ENCODE measurements around a stretch of chr4.

GRCh38 chr4:138940180-138940427 is 75.5 kb upstream of the NOCT start:
- PRO-cap = no peak

DNA sequence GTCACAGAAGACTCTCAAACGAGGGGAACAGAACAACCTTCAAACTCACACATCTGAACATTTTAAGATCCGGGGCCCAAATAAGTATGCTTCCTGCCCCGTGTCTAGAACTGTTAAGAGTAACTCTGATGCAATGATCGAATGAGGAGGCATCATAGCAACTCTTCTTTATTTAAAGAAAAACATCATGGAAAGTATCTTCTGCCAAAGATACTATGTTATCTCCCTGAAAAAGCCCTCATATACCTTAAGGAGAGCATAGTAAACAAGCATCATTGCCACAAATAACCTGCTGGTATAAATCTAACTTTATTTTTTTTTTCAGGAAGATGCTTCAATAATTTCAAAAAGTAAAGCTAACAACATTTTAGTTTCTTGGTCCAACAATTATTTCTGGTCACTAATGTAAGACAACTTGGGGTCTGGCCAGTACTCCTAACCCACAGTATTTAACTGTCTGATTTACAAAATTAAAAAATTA is 68.2 kb downstream of the ELF2 start:
- PRO-cap = no peak

GRCh38 chr4:139159353-139159991 is 17.5 kb downstream of the ELF2 start:
- PRO-cap = no peak

DNA sequence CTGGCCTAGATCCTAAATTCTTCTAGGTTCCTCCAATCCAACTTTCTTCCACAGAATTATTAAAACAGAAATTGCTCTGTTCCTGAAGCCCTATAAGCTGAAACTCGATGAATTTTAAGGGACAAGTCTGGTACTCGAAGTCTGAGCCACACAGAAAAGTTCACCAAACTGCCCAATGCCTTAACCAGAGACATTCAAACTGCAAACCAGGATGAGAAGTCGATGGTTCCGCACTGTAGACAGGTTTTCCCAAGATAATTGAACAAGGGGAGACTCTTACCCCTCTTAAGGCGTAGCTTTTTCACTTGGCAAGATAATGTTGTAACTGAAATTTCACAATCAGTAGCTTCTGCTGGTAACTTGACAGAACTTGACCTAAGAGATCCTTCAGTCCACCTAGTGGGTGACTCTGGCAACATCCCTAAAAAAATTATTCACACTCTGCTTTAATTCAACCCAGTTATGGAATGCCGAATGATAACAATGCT is 9.4 kb downstream of the ELF2 start:
- PRO-cap = no peak

- PRO-cap = no peak
Observed at GRCh38 chr4:139359563-139360079, 57.3 kb upstream of the NDUFC1 start.

- PRO-cap = no peak
Observed at GRCh38 chr4:139436204-139436696, 17.7 kb upstream of the RAB33B start.

DNA sequence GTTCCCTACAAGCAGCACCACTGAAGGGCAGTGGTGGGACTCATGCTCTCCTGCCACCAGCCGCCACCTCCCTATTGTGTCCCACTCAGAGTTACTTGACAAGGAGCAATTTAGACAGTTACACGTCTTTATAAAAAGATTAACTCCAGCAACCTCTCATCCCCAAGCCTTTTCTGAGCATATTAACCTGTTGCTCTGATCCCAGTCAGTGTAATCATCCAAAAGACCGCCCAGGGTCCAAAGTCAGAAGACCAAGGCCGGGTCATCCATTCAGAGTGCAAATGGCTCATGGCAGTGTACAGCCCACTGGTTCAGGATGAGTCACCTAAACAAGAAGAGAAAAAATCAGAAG is 23.7 kb downstream of the MGST2 start:
- PRO-cap = no peak

DNA sequence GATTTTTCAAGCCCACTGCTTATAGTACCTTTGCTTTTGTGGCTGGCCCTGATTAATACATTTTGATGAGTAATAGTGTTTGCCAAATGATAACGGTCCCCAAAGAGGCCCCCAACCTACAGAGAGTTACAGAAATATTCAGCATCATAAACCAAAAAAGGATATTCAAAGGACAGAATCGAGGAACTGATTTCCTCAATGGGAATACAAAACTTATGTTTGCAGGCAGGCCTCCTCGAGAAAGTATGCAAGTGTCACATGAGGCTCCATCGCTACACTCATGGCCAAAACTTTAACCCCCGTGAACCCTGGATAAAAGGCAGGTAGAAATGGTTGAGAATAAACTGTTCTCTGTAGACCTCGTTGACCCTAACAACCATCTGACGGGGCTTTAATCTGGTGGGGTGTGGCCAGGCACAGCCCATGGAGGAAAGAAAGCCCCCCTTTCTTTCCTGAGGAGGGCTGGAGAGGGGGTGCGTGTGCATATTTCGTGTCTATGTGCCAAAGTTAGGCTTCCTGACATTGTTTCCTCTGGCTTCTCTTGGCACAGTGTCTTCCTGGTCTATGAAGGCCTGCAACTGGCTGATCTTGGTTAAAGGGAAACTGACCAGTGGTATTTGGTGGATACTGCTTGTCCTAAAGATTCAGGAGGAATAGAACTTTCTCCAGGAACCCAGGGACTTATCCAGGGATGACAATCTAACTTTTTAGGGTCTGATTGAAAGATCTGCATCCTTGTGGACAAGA is 97.0 kb downstream of the MGST2 start:
- PRO-cap = no peak

- PRO-cap = no peak
Observed at GRCh38 chr4:139858460-139859255, 193.0 kb downstream of the MGST2 start.

- PRO-cap = no peak
Observed at GRCh38 chr4:139919507-139920117, 234.4 kb downstream of the MAML3 start.

DNA sequence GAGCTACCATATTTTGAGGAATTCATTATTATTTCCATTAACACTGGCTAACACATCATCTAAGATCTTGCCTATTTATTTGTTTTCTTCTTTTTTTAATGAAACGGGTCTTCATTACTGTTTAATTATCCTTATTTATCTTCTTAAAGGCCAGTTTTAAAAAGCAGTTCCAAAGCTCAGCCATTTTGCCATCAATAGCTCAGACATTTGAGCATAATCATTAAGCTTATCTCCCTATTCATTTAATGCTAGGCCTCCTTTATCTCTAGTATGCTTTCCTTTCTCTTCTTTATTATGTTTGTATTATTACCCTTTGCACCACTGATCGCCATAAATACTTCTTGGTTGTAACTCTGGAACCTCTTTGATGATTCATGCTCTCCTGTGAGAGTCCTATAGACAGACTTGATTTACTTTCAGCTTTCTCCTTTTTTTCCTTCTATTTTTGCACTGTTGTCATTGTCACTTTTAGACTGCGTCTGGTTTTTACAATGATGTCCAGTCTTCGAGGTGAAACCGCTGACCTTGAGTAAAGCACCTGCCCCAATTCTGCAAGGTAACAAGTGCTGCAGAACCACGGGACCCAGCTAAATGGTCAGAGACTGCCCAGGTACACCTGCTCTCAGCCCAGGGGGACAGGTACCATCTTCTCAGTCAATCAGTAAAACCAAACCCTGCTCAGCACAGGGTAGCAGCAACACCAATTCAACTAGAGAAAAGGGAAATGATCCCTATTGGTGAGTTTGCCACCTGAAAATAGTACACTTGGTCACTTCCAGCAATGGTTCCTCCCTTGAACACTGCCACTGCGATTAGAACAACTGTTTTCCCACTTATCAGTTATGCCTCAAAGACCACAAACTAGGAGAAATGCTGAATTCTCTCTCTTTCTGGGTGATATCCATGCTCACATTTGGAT is 125.2 kb downstream of the MAML3 start:
- PRO-cap = no peak

GRCh38 chr4:140032703-140033402 is 121.1 kb downstream of the MAML3 start:
- PRO-cap = no peak

DNA sequence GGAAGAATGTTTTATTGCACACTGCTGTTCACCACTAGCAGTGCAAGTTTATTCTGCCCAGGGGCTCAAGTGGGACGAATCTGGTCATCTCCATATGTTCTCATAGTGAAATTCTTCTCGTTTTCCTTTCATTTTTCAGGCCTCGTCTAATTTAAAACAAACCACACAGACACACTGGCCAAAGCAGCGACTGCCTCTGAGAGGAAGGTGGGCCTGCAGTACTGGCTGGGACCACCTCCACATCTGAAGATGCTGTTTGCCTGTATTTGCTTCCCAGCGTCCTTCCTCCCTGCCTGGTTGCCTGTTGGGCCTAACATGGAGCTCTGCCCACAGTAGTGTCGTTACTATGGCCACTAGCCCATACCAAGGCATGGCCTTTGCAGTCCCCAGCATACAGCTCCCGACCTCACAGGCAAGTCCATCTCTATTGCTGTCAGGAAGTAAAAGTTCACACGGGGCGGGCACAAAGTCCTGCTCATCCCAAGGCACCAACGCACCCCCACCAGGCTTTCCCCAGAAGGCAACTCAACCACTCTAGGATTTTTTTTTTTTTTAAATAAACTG is 71.7 kb downstream of the MAML3 start:
- PRO-cap = no peak

- PRO-cap = unidirectional peak, plus-strand start at chr4:140243102
Observed at GRCh38 chr4:140242626-140243214, 88.7 kb upstream of the MAML3 start.

DNA sequence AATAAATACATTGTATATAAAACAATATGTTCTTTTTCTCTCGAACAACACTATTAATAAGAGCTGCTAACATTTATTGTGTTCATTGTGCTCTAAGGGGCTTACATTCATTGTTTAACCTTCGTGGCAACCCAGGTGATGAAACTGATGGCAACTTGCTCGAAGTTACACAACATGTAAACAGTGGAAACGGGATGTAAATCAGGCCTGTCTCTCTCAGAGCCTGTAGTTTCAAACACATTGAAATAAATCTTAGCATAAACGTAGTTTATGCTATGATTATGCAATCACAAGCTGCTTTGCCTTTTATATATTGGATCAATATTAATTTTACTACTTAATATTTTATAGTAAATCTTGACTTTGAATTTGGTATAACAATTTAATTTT is 631 bp upstream of the CLGN start:
- PRO-cap = no peak

GRCh38 chr4:140653579-140654162 is 84.9 kb upstream of the UCP1 start:
- PRO-cap = no peak

- PRO-cap = no peak
Observed at GRCh38 chr4:140679452-140679884, 76.7 kb downstream of the TBC1D9 start.

- PRO-cap = no peak
Observed at GRCh38 chr4:140718169-140718974, 37.8 kb downstream of the TBC1D9 start.

- PRO-cap = no peak
Observed at GRCh38 chr4:140756186-140756259, 162 bp downstream of the TBC1D9 start.

DNA sequence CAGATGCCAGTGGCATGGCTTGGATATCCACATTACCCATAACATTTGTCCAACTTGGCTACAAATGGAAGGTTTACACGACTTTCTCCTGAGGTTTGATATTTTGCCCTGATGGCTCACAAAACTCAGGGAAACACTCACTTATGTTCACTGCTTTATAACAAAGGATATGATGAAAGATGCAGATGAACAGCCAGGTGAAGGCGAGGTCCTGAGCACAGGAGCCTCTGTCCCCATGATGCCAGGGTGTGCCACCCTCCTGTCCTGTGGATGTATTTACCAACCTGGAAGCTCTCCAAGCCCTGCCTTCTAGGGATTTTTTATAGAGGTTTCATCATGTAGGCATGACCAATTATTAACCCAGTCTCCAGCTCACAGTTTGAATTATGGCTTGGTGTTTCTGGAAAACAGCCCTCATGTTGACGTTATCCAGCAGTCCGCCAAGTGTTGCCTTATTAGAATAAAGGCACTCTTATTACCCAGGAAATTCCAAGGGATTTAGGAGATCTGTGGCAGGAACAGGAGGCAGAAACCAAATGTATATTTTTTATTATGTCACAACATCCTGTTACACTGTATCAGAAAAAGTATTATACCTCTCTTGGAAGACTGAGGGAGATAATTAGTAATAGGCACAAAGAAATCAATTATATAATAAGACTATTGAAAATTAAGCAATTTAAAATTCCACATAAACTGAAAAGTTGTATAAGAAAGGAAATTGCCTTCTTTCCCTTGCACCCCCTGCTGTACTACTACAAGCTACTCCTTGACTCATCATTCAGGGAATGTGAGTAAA is 129.5 kb downstream of the ZNF330 start:
- PRO-cap = no peak

Data from SEM (cell line).